ENCODE data around the gene AKNA.

DNA sequence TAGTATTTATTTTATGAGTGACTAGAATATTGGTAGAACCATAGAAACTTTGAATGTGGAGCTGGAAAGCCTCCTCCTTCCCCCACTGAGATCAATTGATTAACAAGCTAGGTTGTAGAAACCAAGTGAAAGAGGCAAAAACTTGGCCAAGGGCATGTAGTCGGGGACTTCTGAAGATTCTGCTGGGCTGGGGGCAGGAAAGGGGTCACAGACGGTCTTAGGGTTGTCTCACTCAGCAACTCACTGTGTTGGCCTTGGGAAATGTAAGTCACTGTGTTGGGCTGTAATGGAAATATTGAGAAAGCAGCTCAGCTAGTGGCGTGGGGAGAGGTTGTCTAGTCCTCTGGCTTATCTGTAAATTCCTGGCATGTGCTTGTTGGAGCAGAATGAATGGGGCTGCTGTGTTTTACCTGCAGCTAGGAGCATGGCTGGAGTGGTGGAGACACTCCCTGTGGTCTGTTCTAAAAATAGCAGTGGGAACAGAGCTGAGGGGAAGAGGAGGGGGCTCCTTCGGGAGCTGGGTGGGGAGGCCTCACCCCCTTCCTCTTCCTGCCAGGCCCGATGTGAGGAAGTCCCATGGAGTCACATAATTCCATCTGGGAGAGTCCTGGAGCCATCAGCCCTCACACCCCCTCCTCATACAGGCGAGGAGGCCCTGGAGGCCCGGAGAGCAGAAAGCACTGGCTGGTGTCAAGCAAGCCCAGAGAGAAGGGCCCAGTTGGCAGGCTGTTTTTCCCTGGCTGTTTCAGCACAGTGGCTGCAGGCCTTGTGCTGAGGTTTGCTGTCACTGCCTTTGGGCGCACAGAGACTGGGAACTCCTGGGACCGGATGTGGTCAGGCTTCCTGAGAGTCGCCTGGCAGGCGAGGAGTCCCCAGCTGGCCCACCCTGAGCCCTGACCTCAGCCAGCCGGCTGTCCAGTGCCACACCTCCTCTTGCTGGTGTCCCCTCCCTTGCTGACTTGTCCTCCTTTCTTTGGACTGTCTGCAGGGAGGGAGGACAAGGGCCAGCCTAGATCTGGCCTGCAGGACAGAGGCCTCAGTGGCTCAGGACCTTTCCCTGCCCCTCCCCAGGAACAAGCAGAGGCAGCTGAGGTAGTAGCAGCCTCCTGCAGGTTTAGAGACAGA, 84.9 kb downstream of the RGS3 start:
- CAGE, long polyA plus RNA: no peak
- RRBS: 27% methylated on average over 3 of the region's 12 CpGs

DNA sequence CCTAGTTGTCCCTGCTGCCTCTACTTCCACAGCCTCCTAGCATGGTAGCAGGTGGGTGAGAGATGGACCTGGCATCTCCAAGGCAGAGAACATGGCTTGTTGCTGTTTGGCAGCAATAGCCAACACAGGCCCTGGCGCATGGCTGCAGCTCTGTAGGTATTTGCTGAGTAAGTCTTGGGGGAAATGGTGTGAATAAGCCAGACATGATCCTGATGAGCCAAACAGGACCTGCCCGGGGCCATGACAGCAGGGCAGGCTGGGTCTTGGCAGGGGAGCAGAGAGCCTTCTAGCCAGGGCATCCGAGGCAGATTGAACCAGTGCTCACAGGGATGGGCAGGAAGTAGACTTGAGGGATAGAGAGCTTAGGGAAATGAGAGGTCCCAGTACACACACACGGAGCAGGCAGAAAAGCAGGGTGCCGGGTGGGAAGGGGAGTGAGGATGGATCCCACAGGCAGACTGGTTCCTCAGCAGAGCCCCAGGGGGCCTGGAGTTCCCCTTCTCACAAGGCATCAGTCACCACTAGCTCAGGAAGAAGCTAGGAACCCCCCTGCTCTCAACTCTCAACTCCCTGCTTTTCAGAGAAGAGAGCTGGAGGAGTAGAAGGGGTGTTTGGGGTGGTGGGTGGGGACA, 111.0 kb downstream of the RGS3 start:
- CAGE, long polyA plus RNA: no peak
- RRBS: no CpG with 5 or more reads among the region's 5 CpGs

DNA sequence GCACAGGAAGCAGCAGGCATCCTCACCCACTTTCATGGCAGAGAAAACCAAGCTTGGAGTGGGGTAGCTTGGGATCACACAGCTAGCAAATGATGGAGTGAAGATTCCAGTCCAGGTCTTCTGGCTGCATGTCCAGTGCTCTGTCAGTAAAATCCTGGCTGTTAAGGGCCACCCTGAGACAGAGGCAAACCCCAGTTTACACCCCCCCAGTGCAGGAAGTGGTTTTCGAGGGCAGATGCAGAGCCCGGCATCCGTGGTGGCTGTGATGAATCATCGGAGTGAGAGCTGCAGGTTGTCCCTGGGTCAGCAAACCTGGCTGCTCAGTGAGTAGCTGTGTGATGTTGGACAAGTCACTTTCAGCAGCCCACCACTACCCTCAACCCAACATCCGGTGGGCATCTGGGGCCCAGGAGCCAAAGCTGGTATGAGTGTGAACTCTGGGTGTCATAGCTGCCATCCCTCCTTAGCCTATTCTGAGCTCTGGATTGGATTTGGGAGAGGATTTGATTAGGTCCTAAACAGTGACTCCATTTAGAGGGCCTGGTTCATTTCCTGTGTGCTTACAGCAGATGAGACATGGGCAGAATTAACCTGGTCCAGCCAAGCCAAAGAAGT, 115.5 kb downstream of the RGS3 start:
- CAGE, long polyA plus RNA: no peak
- RRBS: no CpG with 5 or more reads among the region's 5 CpGs

DNA sequence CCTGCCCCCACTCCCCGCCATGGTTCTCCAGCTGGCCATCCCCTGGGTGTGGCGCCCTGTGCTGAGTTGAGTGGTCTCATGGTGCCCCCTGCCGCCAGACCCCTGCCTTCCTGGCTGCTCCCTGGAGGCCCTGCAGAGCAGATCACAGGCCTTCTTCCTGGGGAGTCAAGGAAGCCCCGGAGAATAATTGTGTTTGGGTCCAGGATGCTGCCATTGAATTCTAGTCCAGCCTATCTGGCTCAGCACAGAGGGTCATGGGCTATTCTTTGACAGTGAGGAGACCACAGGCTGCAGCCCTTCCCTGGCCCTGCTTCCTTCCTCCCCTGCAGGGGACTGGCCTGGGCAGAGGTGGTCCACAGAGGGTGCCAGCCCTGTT, 124.3 kb downstream of the RGS3 start:
- CAGE, long polyA plus RNA: no peak
- RRBS: no CpG with 5 or more reads among the region's 4 CpGs

DNA sequence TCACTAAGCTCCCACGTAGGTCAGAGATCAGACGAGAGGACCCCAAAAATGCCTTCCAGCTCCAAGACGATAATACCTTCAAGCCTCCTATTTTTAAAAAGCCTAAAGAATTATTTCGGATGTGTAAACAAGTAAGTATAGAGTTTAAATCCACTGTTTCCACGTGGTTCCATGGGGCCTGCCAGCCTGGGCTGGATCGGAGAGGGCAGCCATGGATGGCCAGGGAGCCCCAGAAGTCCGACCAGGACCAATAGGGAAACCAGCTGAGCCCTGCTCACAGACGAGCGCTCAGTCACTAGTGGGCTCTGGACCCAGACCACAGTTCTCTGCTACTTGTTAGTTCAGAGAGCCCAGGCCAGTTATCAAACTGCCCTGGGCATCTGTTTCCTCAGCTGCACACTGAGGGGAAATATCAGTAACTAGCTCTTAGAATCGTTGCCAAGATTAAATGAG, 124.7 kb downstream of the RGS3 start:
- CAGE, long polyA plus RNA: no peak
- RRBS: no CpG with 5 or more reads among the region's 10 CpGs

DNA sequence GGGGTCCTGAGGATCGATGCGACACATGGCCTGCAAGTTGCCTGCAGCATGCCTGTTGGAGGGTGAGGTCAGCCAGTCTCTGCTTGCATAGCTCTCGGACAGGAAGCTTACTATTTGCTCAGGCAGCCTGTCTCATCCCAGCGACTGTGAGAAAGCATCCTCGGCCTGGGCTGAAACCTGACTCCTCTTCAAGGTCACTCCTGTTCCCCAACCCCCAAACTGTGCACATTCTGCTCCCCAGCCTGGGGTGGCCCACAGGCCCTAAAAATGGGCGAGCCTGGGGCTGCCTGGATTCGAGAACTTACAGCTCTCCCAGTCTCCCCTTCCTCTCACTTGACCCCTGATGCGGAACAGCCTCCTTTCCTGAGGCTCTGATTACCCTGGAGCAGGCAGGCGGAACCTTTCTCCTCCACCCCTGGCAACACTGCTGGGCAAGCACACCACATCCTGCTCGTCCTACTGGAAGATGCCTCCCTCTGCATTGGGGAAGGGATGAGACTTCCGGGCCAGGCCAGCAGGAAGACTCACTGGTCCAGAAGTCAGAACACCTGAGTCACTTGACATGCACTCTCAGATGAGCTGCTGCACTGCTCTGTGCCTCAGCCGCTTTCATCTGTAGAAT, 187.0 kb downstream of the RGS3 start:
- CAGE, long polyA plus RNA: no peak
- RRBS: no CpG with 5 or more reads among the region's 12 CpGs

GRCh38 chr9:113655305-113655761, 191.8 kb downstream of the RGS3 start:
- CAGE, long polyA plus RNA: no peak
- RRBS: no CpG with 5 or more reads among the region's 9 CpGs

DNA sequence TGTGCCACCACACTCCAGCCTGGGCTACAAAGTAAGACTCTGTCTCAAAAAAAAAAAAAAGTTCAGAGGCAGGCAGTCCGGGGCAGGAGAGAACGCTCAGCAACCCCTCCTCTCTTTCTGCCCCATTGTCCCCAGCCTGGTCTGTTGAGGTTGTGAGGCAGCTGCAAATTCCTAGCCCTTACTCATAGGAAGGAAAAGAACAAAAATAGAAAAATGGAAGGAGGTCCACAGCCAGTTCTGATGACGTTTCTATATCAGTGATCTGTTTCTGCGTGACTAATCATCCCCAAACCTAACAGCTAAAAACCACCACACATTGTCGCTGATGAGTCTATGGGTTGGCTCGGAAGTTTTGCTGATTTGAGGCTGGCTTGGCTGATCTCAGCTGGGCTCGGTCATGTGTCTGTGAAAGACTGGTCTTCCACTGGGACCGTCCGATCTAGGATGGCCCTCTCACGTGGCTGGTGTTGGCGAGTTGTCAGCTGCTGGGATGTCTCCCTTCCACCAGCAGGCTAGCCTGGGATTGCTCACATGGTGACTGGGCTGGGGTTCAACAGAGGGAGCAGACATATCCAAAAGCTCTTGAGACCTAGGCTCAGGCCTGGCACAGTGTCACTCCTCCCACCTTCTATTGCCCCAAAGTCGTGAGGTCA, 200.6 kb upstream of the ZNF618 start:
- CAGE, long polyA plus RNA: no peak
- RRBS: no CpG with 5 or more reads among the region's 12 CpGs

- CAGE, long polyA plus RNA: no peak
- RRBS: no CpG with 5 or more reads among the region's 12 CpGs
Observed at GRCh38 chr9:113966134-113966808, 90.2 kb downstream of the ZNF618 start.

GRCh38 chr9:114074459-114075190, 3.5 kb downstream of the AMBP start:
- CAGE, long polyA plus RNA: no peak
- RRBS: no CpG with 5 or more reads among the region's 5 CpGs

- CAGE, long polyA plus RNA: no peak
- RRBS: 100% methylated on average over 1 of the region's 26 CpGs
Observed at GRCh38 chr9:114168391-114169209, 13.3 kb downstream of the COL27A1 start.

- CAGE, long polyA plus RNA: no peak
- RRBS: no CpG with 5 or more reads among the region's 4 CpGs
Observed at GRCh38 chr9:114344654-114345151, 15.0 kb downstream of the ORM2 start.

GRCh38 chr9:114348506-114349580, 19.2 kb downstream of the ORM2 start:
- CAGE, long polyA plus RNA: no peak
- RRBS: no CpG with 5 or more reads among the region's 19 CpGs

DNA sequence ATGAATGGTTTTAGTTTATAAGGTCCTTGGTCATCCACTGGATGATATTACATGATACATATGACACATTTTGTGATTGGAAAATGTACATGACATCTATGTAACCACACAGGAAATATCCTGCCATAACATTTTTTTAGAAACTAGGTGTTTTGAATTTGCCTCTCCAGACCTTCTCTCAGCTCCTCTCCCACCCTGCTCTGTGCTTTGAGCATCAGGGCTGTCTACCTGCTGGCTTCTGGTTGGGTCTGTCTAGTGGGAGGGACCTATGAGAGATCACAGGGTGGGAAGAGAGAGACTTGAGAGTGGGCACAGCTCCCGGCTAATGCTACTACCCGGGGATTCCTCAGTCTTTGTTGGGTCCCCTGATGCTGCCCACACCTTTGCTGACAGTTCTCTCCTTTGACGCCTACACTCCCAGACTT, 24.3 kb downstream of the AKNA start:
- CAGE, long polyA plus RNA: no peak
- RRBS: no CpG with 5 or more reads among the region's 3 CpGs

DNA sequence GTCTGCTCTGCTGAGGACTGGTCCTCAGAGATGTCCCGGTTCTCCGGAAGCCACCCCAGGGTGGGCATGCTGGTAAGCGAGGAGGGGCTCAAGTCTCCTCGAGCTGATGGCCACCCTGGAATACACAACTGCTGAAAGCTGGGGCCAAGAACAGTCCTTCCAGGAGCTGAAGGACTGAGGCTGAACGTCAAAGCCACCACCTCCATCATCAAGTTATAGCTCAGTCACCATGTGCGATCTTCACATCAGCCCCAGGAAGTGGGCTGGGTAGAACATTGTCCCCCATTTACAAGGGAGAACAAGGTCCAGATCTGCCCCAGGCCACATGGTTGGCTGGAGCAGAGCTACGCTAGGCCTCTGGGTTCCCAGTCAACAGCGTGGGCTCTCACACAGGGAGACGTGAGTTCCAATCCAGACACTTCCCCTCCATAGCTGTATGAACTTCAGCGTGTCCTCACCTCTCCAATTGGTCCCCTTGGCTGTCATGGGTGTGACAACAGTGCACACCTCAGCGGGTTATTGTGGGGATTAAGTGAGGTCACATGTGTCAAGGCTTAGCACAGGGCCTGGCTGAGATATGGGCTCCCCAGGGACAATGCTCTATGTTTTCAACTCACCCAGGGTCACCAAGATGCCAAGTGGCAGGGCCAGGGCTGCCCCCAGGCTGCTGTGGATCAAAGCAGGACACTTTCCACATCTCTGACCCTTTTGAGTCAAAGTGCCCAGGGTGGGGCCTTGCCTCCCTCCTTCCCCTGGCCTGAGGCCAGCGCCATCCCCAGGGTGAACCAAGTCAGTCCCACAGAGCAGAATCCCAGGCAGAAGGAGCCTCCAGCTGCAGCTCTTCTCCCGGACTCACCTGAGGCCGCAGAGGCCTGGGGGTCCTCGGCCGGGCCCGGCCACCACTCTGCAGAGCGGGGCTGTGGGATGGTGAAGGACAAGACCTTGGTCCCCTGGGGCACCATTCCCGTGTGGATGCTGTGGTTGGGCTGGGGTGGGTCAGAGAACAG, 19.9 kb downstream of the AKNA start:
- CAGE, long polyA plus RNA: no peak
- RRBS: 100% methylated on average over 2 of the region's 19 CpGs

DNA sequence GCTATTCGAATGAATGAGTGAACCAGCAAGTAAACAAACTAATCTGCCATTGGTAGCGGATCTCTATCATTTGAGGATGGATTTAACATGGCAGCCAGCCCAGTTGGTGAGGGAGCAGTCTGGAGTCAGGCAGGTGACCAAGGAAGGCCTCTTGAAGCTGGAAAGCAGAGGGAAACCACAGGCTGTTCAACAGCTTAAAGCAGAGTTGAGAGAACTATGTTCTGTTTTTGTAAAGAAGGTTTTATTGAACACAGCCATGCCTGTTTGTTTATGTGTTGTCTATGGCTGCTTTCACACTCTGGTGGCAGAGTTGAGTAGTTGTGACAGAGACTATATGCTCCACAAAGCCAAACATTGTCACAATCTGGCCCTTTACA, 18.7 kb downstream of the AKNA start:
- CAGE, long polyA plus RNA: no peak
- RRBS: no CpG with 5 or more reads among the region's 2 CpGs

GRCh38 chr9:114387487-114388589, at the start of gene AKNA:
Gene AKNA, minus strand, starts transcription at chr9:114387982.
- CAGE, long polyA plus RNA: start-site peak on the minus strand at chr9:114387961-114388032, 82 and 40 reads in 2 replicates
- RRBS: 5% methylated on average over 6 of the region's 38 CpGs

DNA sequence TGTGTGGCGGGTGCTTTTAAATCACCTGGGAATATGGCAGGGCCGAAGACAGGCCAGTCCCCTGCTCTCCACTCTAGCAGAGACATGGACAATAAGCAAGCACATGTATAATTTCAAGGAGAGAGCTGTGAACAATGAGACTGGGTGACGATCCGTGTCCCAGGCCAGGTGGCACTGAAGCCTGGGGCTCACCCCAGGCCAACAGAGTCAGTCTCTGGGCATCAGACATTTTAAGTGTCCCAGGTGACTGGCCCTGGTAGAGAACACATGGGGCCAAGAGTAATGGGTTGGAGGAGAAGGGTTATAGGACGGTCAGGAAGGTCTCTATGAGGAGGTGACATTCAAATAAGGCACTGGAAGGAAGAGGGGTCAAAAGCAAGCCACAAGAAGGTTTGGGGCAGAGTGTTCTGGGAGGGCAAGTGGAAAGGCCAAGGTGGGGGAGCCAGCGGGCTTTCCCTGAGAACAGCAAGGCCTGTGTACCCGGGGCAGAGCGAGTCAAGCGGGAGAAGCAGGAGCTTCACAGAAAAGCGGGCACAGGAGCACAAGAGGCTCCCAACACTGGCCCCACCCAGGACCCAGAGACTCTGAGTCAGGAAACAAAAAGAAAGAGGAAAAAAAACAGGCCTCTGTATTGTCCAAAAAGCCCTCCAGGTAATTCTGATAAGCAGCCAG, 1.1 kb upstream of the AKNA start:
- CAGE, long polyA plus RNA: no peak
- RRBS: no CpG with 5 or more reads among the region's 10 CpGs

- CAGE, long polyA plus RNA: no peak
- RRBS: no CpG with 5 or more reads among the region's 9 CpGs
Observed at GRCh38 chr9:114493291-114494023, 11.8 kb downstream of the WHRN start.

DNA sequence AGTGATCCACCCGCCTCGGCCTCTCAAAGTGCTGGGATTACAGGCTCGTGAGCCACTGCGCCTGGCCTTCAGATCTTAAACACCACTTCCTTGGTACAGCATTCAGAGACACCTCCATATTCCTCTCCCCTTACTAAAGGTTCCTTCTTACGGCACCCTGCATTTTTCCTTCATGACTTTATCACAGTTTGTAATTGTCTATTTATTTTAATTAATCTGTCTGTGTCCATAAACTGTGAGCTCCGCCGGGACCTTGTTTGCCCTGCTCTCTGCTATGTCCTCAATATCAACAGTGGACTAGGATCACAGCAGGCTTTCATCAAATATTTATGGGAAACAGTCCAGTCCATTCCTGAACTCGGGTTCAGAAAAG, 697 bp upstream of the ATP6V1G1 start:
- CAGE, long polyA plus RNA: no peak
- RRBS: no CpG with 5 or more reads among the region's 8 CpGs

Data from AG04450 (cell line).